GM23248 (cell line): ENCODE measurements around a stretch of chr16.

DNA sequence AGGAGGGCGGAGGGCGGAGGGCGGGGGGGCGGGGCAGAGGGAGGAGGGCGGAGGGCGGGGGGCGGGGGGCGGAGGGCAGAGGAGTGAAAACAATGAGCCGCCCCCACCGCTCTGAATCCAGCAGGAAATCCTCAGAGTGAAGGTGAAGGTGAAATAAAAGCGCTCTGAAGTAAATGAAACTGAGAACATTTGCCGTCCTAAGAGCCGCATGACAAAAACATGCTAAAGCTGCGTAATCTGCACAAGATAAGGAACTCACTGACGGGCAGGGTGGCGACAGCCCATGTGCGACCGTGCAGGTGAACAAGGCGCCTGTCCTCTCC, 22.8 kb upstream of the CBFA2T3 start:
- RAMPAGE, long total RNA: no peak

- RAMPAGE, long total RNA: no peak
Measured at GRCh38 chr16:89114313-89114945, 20.8 kb downstream of the ACSF3 start.

DNA sequence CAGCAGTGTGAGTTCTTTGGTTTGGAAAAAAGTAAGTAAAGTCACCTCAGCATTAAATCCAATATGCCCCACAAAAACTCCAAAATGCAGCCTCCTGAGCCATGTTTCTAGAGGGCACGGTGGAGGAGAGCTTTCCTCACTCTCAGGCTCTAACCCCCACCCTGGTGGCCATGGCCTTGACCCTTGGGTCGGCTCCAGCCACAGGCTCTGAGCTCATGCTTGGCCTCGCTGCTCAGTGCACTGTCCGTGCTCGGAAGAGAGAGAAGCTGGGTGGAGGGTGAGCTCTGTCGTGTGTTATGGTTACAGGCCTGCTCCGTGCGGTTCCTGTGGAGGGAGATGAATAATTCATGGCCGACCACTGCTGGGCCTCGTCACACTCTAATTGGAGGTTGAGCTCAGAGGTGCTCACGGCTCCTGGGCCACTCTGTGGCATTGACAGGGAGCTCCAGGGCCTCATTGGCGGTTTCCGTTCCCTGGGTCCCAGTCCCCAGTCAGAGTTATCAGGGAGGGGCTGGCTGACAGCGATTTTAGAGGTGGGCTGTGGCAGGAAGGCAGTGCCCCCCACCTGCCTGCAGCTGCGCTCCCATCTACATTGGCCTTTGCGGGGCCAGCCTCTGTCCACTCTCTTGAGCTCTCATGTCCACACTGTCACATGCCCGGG, 24.8 kb downstream of the ACSF3 start:
- RAMPAGE, long total RNA: no peak

GRCh38 chr16:89246519-89246735, 28.9 kb downstream of the ZNF778 start:
- RAMPAGE, long total RNA: no peak

DNA sequence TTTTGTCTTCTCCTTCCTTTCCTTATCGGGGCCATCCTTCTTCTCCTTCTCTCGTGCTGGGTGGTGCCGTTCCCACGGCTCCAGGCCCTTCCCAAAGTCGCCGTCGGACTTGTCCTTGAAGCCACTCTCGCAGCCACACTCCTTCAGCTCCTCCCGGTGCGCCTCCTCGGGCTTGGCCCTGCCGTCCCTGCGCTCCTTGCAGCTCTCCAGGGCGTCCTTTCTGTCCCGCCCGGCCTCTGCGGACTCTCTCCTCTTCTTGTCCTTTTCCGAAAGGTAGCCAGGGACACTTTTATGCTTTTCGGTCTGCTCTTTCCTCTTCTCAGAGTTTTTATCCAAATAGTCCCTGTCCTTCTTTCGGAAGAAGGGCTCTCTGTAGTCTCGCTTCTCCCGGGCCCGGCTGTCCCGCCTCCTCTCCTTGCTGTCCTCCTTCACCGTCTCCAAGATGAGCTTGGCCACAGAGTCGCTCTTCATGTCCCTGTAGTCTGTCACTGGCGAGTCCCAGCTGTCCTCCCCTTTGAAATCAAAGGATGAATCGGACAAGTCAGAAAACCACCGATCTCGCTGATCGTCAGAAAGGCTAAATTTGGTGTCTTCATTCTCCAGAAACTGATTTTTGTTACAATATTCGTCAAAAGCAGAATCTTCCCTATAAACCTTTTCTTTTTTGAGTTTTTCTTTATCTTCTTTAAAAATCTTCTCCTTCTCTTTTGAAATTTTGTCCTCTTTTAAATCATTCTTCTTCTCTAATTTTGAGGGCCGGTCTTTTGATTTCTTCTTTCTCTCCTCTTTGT, 66.2 kb downstream of the ZNF778 start:
- RAMPAGE, long total RNA: no peak

DNA sequence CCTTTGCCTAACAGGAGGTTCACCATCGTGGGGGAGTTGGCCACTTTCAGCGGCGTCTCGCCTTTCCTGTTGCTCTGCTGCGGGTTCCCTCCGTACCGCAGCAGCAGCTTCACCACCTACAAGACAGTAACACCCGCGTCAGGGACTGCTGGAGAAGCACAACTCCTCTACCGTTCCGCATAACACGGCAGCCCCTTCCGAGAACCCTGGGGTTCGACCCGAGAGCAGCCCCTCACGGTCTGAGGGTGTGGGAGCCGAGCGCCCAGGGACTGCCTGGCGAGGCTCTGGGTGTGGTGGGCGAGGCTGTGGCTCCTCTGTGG, 68.5 kb downstream of the ZNF778 start:
- RAMPAGE, long total RNA: no peak

DNA sequence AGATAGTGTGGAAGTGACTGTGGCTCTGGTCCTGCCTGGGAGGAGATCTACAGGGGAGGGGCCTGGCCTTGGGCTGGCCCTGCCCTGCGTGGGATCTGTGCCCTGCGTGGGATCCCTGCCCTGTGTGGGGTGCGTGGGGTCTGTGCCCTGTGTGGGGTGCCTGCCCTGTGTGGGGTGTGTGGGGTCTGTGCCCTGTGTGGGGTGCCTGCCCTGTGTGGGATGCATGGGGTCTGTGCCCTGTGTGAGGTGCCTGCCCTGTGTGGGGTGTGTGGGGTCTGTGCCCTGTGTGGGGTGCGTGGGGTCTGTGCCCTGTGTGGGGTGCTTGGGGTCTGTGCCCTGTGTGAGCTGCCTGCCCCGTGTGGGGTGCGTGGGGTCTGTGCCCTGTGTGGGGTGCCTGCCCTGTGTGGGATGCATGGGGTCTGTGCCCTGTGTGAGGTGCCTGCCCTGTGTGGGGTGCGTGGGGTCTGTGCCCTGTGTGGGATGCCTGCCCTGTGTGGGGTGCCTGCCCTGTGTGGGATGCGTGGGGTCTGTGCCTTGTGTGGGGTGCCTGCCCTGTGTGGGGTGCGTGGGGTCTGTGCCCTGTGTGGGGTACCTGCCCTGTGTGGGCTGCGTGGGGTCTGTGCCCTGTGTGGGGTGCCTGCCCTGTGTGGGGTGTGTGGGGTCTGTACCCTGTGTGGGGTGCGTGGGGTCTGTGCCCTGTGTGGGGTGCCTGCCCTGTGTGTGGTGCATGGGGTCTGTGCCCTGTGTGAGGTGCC, 81.9 kb downstream of the ZNF778 start:
- RAMPAGE, long total RNA: no peak

GRCh38 chr16:89314376-89314865, 96.9 kb downstream of the ZNF778 start:
- RAMPAGE, long total RNA: no peak

DNA sequence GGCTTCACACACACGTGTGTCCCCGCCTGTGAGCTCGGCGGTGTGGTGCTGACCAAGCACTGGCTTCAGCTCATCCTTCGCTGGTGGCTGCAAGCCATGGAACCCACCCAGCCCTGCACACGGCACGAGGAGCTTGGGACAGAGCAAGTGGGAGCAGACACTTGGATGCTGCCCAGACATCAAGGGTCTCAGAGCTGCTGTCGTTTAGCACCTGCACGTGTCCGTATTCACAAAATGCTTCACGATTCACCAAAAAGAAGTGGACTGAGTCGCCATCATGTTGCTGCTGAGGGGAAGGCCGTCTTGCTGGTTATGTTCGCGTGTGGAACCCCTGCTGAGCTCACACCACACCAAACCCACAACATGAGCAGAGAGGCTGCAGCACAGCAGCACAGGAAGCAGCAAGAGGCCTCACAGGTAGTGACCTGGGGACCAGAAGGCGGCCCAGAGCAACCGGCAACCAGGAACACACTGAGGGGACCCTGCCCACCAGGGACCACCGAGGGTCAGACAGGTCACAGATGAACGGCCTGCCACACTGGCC, 98.1 kb downstream of the ZNF778 start:
- RAMPAGE, long total RNA: no peak

- RAMPAGE, long total RNA: no peak
Measured at GRCh38 chr16:89366844-89367461, 123.4 kb downstream of the ANKRD11 start.

- RAMPAGE, long total RNA: no peak
Measured at GRCh38 chr16:89378592-89379397, 111.6 kb downstream of the ANKRD11 start.

- RAMPAGE, long total RNA: no peak
Measured at GRCh38 chr16:89385902-89386715, 104.3 kb downstream of the ANKRD11 start.

DNA sequence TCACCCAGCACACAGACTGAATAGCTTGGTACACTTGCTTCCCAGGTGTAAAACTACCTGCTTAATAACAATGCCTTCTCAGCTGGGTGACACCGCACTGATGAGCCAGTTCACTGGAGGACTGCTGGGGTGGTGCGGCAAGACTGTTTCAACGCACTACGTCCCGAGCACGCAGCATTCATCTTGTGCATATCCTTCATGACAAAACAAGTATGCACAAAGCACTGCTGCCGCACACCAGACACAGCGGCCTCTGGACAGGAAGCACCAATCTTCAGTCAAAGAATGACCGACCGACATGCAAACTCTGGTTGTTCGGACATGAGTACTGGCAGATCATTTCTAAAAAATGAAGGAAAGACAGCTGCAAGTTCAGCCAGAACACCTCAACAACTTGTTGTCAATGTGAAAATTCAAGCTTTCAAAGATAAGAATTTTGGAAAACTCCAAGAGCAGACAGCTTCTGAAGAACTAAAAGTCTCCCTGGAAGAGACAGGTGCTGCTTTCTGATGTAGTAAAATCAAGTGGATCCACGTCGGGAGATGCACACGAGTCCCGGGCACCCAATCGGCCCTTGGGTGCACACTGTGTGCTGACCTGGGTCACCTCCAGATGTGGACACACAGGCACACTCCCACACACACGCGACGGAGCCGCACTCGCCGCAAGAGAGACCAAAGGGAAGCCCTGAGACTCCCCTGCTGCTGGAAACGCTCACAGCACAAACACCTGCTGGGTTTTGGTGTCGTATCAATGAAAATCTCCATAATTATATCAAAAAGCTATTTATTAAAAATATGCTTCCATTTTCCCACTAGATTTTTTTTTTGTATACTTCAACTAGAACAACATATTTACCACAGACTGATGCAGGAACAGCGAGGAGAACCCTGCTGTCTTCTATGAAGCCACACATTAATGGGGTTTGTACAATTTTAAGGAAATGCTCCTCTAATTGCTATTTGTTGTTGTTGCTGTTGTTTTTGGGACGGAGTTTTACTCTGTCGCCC, 94.3 kb downstream of the ANKRD11 start:
- RAMPAGE, long total RNA: no peak

DNA sequence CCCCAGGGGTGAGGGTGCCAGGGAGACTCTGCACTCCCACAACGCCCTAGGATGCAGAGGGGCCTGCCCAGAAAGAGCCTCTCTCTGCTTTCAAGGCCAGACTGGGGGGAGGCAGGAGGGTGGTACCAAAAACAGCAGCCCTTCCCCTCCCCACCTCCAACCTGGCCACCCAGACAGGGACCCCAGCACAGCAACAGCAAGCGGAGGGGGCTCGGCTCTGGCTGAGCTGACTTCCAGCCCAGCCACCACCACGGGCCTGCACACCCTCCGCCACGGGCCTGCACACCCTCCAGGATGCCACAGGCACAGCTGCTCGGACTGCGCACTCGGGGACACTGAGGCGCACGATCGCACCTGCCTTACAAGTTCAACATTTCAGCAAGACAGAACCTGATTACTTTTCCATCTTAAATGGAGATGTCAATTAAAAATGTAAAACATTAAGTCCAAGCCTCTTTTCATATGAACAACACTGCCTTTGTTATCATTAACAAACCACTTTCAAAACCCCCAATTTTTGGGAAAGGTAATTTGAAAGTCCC, 76.5 kb downstream of the ANKRD11 start:
- RAMPAGE, long total RNA: no peak

DNA sequence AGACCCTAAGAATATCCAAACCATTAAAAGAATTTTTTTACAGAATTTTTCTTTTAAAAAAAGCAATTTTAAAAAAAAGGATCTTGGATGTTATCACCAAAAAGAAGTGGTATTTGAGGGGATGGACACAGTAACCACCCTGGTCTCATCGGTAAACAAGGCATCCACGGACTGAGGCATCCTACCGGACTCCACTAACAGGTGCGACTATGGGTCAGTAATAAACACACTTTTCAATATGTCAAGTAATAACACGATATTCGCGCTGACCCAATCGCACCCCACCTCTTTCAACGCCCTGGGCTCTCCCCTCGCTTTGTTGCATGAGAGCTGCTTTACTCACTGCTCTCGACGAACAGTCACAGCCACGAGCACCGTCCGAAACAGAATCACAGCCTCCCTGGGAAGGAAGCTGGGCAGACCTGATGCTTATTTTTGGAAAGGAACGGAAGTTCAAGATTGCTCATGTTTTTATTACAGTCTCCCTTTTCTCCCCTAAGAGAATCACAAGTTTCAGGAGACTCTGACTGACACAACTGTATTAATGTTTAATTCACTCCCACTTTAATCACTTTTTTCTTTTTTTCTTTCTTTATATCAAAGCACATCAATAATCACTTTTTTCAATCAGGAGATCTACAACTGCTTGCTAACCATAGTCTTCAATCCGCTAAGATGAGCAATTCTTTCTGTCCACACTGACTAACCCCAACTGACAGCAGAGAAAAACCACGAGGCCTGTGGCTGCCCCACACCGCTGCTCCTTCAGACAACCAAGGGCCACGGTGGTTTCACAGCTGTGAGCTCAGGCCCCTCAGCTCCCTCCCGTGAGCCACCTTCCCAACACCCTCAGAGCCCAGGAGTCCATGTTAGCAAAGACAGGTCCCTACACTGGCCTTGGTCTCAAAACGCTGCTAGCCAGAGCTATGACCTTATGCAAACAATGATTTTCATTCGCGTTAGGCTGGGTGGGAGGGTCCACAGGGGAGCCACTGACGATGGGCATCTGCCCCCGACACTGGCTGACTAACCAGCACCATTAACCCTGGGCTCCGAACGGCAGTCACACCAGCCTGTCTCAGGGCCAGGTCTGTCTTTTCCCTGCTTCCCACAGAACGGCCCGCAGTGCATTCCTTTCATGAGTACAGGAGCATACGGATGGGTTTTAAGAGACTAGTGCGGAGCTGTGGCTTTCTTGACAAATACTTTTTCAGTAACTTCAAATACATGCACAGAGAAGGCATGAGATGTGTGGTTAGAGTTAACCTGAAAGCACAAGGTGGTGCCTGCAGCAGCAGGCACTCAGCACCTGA, 67.6 kb downstream of the ANKRD11 start:
- RAMPAGE, long total RNA: no peak

DNA sequence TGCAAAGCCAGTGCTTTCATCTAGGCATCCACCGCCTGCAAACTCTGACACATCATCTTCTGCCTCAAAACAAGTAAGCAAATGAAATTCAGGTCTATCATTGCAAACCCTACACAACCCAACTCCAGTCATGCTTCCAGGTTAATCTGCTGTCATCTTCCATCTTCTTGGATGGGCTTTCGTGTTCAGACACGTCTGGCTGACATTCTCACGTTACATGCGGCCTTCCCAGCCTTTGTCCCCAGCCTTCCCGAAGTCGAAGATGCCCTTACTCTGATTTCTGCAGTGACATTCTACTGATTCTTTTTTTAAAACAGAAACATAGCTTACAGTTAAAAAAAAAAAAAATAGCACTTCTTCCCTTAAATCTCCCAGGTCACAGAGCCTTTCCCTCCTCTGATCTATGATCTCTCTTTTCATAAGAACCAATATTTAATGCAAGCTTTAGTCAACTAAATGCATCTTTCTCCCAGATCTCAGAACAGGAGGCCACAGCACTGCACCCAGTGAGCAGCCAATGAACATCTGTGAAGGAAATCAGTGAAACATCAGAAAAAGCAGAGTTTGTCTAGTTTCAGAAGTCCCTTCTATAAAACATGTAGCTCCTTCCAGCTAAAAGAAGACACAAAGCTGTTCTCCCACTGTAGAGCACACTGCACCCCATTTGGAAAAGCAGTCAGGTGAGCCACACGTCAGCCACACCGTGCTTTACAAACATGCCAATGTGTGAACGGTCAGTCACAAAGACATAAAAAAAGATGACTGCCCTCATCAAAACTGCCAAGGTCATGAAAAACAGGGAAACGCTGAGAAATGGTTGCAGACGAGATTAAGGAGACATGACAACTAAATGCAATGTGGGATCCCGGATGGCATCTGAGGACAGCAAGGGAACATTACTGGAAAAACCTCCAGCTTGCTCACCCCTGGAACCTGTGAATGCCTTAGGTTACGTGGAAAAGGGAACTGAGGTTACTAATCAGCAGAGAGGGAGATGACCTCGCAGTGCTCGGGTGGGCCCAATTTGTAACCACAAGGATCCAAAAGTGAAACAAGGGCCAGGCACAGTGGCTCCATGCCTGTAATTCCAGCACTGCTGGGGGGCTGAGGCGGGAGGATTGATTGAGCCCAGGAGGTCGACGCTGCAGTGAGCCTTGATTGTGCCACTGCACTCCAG, 8.4 kb downstream of the ANKRD11 start:
- RAMPAGE, long total RNA: no peak

- RAMPAGE, long total RNA: no peak
Measured at GRCh38 chr16:89519707-89520411, 11.7 kb downstream of the SPG7 start.

DNA sequence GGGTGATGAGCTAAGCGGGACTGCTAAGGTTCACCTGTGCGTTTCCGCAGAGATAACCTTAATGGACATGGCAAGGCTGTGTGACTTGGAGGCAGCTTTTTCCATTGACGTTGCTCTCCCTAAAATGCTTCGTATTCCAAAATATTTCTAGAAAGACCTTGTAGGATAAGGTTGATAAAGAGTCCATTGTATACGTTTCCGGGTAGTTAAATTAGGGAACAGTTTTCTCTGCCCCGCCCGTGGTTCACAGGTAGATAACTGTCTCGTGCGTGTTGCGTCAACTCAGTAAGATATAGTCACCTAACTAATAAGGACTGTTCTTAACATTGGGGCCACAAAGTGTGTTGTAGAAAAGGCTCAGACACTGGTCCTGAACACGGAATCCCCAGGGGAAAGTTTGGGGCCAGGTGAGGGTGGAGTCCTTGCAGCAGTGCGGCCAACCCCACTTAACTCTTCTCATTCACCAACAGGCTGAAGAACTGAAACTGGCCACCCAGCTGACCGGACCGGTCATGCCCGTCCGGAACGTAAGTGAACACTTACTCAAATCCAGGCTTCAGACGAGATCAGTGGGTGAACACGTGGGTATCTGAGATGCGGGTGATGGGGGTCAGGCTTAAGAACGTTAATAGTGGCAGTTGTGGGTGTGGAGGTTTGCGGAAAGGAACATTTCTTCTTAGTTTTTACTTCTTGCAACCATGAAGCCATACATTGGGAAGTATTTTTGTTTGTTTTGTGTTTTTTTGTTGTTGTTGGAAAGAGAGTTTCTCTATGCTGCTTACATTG, 1.6 kb downstream of the RPL13 start:
- RAMPAGE, long total RNA: no peak

DNA sequence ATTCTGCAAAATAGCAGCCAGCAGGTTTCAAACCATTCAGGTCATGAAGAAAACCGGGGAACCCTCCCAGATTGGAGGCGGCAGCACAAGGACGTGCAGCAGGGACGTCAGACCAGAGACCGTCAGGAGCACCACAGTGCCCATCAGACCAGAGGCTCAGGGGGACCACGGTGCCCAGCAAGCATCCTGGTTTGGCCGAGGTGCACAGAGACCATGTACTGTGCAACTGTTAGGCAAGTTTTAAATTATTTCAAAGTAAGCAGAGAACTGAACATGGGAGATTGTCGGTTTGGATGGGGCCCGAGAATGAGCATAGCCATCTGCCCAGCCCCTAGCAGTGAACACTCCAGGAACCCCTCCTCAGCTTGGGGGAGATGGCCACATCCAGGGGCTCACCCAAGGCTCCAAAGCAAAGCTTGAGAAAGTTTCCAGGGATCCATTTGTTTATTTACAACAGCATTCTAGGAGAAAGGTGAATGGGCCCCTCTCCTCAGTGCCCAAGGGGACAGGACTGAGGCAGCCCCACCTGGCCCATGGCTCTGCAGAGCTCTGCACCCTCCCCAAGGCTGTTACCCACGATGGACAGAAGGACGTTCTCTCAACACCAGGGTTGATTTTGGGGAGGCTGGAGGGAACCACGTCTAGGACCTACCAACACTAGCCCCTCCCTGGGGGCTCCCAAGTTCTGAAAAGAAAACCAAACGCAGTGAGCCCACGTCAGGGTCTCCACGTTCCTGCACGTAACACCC, 13.3 kb downstream of the CHMP1A start:
- RAMPAGE, long total RNA: no peak

DNA sequence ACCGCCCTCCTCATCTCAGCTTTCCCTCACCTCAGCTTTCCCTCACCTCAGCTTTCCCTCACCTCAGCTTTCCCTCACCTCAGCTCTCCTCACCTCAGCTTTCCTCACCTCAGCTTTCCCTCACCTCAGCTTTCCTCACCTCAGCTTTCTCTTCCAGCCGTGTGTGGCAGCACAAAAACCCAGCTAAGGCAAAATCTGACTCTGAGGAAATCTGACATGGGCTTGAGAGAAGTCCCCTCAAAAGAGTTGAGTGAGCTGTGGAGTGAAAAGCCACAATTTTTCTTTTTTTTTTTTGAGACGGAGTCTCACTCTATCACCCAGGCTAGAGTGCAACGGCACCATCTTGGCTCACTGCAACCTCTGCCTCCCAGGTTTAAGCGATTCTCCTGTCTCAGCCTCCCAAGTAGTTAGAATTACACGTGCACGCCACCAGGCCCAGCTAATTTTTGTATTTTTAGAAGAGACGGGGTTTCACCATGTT, 2.1 kb downstream of the CHMP1A start:
- RAMPAGE, long total RNA: no peak